GM23248 (cell line): ENCODE measurements around the gene MAPKAP1.

GRCh38 chr9:125183222-125183749 is 6.3 kb downstream of the PPP6C start:
- RAMPAGE, long total RNA, result no peak

GRCh38 chr9:125578981-125579331 is 128.1 kb downstream of the MAPKAP1 start:
- RAMPAGE, long total RNA, result no peak

GRCh38 chr9:125649729-125650894 is 56.9 kb downstream of the MAPKAP1 start:
- RAMPAGE, long total RNA, result no peak

DNA sequence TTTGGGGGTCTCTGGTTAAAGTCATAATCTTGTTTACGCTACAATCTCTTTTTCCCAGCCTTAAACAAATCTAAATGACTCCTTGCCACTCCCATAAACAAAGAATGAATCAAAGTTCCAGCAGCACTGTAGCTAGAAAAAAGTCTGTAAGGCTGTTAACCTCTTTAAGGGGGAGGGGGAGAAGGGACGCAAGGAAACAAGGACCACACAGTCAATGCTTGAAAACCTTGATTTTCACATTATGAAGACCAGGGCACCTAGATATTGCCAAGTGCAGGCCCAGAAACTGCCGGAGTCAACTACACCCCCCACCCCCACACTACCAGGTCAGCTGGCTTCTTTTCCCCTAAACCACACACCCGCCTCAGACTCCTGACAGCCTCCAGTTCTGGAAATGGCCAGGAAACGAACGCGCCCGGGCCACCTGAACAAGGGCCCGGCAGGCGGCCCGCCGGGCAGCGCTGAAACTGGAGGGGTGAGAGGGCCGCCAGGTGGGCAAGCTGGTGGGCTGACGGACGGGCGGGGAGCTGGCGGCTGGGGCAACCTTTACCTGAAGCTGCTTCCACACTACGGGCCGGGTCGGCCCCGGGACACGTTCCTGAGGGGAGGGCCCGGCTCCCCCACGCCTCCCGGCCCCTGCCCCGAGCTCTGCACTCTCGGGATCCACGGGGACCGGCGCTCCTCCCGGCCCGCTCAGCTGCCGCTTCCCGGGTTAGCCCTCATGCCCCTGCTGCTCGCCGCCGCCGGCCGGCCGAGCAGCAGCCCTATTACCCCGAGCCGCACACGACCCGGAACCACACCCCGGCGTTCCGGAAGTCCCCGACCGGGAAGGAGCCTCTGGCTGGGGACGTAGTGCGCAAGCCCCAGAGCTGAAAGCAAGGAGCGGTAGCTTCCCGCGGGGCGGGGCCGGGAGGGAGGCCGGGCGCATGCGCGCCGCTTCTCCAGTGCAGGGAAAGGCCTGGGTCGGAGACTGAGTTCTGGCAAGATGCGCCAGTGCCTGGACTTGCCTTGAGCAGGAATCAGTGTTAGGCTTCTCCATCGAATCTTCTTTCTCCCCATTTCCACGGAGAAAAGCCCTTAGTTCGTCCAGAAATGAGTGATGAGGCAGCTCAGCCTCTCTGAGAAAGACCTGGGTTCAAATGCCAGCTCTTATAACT is at the start of gene MAPKAP1:
TSS of gene MAPKAP1 (minus strand) at position 788 of the 1,157 bp plus-strand sequence.
- RAMPAGE, long total RNA, result start-site peak on the minus strand centred at position 786 of the sequence, 26 bp wide, 299 and 297 reads in 2 replicates

- RAMPAGE, long total RNA, result no peak
These were observed 22.3 kb downstream of the PBX3 start for GRCh38 chr9:125769228-125770203.

DNA sequence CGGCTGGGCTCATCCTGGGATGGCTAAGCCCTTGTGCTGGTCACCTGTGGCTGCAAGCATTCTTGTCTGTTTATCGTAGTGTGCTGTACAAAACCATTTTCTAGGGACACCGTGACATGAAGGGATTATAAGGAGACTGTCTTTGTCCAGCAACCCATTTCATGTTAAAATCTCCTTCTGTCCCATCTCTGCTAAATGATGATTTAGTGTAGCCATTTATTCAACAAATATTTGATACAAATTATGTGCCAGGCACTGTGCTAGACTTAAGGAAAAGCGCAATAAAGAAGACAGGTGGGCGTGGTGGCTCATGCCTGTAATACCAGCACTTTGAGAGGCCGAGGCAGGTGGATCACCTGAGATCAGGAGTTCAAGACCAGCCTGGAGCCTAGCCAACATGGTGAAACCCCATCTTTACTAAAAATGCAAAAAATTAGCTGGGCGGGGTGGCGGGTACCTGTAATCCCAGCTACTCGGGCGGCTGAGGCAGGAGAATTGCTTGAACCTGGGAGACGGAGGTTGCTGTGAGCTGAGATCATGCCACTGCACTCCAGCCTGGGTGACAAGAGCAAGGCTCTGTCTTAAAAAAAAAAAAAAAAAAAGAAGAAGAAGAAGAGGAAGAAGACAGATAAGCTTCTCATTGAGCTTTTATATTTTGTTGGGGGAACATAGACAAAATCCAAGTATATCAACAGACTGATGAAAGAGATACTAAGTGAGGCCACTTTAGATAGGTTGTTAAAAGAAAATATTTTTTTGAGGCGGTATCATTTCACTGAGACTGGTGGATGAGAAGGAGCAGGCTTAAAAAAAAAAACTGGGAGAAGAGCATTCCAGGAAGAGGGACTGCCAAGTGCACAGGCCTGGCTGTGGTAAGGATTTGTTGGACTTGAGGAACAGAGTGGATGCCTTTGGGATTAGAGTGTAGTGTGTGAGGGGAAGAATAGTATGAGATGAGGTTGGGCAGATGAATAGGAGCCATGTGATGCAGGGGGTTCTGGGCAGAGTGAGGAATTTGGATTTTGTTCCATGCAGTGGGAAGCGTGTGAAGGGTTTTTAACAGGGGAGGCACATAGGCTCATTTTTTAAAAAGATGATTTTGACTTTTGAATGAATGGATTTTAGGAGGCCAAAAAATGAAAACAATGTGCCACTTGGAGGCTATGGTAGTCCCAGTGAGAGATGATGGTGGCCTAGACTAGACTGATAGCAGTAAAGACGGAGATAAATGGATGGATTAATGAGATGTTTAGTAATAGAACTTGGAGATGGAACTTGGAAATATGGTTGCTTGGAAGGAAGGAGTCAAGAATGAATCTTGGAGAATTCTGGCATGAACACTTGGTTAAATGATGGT is 57.7 kb downstream of the PBX3 start:
- RAMPAGE, long total RNA, result no peak

DNA sequence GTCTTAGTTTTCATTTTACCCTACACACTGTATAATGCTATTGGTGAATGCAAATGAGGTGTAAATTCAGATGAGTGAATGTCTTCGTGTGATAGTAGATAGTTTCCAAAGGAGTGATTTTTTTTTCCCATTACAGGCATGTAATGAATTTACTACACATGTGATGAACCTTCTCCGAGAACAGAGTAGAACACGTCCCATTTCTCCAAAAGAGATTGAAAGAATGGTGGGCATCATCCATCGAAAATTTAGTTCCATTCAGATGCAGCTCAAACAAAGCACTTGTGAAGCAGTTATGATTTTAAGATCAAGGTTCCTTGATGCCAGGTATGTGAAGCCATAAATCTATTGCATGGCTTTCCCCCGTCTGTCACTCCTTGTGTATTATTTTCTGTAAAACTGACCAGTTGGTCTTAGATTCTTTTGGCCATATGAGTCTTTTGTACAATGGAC is 182.4 kb downstream of the PBX3 start:
- RAMPAGE, long total RNA, result no peak

- RAMPAGE, long total RNA, result no peak
These were observed 181.7 kb upstream of the MVB12B start for GRCh38 chr9:126144726-126145624.

DNA sequence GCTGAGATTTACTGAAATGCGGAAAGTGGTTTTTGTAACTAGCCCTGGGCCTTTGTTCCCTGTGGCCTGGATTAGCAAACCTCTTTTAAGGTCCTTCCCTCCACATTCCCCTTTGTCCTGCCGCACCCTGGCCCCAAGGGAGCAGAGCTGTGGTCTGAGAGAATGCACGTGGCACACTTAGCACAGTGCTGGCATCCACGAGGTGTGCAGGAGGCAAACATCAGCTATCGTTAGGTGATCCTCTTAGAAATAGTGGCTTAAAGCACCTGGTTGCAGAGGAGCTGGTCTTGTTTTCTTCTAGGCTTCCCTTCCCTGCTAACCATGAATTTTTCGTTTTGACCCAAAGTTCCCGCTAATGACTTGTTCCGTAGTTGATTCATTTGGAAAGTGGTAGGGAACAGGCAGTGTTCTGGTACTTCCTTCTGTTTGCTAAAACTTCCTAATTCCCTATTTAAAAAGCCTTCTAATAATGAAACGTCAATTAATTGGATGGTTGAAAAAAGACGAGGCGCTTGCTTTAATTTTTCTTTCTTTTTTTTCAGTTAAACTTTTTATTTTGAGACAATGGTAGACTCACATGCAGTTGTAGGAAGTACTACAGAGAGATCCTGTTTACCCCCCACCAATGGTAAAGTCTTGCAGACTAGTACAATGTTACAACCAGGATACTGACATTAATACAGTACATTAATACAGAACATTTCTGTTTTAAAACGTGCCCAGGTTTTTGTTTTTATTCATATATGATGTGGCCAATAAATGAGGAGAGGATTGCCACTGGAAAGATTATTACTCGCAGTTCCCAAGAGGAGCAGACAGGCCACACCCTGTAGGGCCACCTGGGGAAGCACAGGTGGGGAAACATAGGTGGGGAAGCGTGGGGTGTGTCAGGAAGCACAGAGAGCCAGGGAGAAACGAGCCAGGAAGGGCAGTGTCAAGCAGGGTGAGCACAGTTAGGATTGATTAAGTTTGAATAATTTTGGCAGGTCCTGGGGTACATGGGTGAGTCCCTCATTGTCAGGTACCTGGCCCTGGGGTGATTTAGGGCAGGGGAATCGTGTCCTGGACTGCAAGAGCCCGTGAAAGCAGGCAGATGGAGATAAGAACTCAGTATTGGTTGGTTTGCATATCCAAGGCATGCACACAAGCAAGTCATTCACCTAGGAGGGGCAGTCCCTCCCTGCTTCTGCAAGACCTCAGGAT is 22.0 kb downstream of the MVB12B start:
- RAMPAGE, long total RNA, result no peak

- RAMPAGE, long total RNA, result no peak
These were observed 36.5 kb downstream of the MVB12B start for GRCh38 chr9:126363081-126363578.

DNA sequence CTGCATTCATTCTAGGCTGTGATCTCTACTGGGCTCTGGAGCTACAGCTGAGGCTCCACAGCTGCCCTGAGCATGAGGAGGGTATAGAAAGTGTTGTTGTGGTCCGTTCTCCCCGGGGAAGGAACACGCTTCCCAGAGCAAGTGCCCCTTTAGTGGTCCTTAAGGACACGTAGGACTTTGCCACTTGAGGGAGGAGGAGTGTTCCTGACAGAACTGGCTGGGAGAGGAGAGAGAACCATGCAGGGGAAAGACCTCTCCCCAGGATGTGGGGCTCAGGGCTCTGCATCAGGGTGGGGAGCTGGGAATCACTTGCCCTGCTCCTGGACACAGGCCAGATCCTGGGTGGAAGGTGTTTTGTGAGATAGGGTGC is 117.3 kb upstream of the LMX1B start:
- RAMPAGE, long total RNA, result no peak

DNA sequence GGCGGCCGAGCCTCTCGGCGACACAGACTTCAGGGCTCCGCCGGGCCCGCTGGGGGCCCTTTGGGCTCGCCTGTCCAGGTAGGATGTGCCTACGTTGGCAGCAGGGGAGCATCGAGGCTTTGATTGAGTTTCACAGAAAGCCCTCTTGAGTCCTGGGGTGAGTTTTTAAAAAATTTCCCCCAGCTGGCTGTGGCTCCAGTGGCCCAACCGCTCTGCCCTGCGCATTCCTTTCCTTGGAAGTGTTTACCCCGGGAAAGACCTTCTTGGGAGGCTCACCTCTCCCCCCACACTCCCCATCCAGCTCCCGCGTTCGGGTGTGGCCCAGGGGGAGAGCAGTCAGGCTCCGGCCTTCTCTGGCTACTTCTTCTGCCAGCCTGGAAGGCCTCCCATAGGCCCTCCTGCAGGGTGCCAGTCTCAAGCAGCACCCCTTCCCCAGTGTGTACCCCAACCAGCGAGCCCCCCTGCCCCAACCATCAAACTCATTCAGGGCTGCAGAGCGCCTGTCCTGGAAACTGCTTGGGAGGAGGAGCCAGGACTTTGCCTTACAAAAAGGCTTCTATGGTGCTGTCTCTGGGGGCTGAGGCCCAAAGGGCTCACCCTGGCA is 5.4 kb downstream of the LMX1B start:
- RAMPAGE, long total RNA, result no peak

DNA sequence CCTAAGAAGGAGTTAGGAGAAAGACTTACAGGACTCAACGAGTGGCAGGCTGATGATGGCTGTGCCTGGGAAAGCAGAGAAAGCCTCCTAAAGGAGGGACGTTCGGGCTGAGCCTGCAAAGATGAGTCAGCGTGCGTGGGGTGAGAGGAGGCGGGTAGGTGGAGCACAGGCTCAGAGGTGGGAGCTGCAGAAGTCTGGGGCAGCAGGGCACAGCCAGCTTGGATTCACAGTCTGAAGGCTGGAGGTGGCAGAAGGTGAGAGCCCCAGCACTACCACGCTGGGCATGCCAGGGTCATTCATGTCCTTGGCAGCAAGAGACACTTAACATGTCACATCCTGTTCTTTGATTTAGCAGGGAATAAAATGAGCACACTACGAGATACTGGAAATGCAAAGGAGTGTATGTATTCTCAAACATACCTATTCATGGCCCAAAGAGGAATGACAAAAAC is 90.9 kb downstream of the LMX1B start:
- RAMPAGE, long total RNA, result no peak

GRCh38 chr9:126723967-126724768 is 80.7 kb upstream of the ZBTB43 start:
- RAMPAGE, long total RNA, result no peak

DNA sequence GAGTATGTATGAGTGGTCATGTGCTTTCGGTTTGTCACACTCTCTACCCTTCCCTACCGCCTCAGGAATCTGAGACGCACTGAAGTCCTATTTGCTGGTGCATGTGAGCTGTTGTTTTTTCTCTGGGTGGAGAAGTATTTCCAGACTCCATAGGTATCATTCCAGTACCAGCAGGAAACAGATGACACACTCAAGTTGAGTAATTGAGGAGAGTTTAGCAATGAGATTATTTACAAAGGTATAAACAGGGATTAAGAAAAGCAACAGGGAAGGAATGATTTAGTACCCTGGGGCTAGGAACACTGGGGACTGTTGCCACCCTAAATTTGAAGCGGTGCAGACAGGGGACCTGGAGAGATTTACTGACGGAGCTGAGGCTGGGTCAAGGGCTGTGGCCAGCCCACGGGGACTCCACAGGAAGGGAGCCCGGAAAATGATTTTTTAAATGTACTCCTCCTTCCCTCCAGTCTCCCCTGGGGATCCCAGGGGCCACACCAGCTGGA is 13.3 kb upstream of the ZBTB43 start:
- RAMPAGE, long total RNA, result no peak

DNA sequence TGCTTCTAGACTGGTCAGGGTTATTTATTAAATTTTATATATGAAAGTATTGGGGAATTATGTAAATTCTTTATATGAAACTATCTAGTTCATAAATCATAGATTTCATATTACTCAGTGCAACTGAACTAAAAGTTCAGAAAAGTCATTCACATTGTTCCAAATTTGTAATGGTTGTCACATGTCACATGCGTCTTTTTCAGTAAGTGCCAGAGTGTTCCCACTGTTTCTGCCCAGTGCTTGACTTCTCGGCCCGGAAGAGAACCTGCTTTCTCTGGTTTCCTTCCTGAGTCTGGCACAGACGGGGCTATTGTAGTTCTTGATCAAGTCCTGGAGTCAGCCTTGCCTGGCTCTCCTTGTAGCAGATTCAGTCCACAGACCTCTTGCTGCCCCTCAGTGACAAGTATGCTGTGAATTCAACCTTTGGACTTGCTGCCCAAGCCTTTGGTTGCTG is 24.5 kb downstream of the ZBTB34 start:
- RAMPAGE, long total RNA, result no peak

- RAMPAGE, long total RNA, result no peak
These were observed 1.6 kb downstream of the RALGPS1 start for GRCh38 chr9:126916197-126916500.

- RAMPAGE, long total RNA, result no peak
These were observed 1.0 kb upstream of the ANGPTL2 start for GRCh38 chr9:127123329-127124016.

DNA sequence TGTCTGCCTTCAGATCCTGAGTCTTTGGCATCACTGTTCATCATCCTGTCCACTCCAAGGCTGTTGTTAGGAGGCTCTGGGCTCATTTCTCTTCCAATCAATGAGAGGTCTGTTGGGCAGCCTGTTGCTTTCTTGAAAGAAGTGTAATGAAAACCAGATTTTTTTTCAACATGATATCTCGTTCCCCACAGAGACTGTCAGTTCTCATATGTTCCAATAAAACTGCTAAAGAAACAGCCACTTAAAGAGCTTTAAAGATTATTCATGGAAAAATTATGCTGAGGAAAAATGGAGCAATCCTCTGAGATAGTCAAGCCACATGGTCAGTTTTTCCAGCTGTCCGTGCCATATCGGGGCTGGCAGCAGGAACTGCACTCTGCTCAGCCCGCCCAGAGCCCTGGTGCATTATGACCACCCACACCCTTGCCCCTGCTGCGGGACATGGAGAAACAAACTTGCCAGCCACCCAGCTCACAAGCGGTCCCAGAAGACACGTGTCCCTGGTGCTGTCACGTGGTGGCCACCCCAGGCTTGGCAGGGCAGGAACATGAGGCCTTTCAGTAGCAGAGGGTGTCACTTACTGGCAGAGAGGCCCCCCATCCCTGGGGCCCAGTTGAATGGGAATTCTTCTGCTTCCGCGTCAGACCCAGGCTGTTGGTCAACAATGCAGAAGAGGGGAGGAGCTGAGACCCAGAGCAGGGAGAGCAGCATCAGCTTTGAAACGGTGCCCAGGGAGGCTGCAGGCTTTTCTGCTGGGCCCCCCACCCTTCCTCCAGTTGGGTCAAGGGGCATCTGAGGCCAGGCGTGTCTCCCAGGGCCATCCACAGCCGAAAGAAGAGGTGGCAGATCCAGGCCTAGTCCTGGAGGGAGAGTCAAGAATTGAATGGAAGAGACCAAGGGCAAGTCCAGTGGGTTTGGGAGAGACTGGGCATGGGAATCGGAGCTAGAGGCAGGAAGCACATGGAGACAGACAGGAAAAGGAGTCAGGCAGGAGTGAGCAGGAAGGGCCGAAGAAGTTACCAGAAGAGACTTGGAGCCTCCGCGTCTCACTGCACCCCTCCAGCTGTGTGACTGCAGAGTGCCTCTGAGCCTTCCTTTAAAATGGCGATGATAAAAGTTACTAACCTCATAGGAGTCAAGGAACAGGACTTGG is 64.0 kb upstream of the ANGPTL2 start:
- RAMPAGE, long total RNA, result no peak

GRCh38 chr9:127293303-127293895 is 28.8 kb downstream of the GARNL3 start:
- RAMPAGE, long total RNA, result no peak